H7 (cell line): ENCODE measurements around a stretch of chrX.

DNA sequence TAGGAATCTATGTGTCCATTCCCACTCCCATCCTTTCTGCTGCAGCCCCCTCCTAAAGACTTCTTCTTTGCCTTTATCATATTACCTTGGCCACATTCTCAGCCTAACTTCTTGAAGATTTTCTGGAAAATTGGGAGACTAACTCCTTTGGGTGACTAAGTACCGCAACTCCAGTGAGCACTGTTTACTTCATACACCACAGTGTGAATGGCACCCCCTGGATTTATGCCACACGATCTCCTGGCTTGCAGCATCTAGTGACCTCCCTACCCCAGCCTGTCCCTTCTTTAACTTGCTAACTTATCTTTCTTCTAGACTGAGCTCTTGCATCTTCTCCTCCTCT, 120.7 kb upstream of the FRMPD3 start:
- RAMPAGE, long total RNA: no peak

DNA sequence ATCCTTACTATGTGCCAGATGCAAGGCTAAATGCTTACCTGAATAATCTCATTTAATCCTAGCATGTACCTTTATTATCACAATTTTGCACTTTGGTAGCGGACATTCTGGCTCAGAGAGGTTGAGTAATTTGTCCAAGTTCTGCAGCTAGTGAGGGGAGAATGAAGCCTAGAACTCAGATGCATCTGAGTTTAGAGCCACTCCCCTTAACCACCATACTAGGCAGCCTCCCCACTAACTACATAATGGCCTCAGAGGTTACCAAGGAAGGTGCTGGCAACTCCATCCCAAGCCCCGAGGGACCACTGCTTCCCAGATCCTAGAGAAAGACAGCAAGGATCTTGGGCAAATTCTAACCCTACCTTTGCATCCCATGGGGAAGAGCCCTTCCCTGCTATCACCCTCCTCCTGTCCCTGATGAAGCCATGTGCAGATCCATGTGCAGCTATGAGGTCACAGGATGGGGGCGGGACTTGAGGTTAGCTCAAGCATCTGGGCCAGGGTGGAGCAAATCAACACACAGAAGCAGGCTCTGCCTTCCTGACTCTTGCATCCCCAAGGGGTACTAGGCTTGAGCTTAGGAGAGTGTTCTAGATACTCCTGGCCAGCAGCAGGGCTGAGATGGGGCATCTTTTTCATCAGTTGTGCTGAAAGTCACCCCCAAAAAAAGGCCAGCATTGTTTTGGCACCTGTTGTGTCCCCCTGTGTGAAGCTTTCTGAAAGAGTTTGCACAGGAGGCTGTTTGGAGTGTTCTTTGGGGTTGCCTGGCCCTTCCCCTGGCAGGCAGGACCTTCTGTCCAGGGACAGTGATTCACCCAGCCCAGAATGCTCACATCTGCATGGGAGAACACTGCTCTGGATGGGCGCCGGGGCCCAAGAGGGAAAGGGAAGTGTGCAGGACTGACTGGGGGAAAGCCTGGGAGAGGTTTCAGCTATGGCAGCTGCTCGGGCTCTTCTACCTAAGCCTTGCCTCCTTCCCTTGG, 50.7 kb downstream of the PRPS1 start:
- RAMPAGE, long total RNA: no peak

GRCh38 chrX:107713863-107714271, 61.7 kb downstream of the TSC22D3 start:
- RAMPAGE, long total RNA: no peak

DNA sequence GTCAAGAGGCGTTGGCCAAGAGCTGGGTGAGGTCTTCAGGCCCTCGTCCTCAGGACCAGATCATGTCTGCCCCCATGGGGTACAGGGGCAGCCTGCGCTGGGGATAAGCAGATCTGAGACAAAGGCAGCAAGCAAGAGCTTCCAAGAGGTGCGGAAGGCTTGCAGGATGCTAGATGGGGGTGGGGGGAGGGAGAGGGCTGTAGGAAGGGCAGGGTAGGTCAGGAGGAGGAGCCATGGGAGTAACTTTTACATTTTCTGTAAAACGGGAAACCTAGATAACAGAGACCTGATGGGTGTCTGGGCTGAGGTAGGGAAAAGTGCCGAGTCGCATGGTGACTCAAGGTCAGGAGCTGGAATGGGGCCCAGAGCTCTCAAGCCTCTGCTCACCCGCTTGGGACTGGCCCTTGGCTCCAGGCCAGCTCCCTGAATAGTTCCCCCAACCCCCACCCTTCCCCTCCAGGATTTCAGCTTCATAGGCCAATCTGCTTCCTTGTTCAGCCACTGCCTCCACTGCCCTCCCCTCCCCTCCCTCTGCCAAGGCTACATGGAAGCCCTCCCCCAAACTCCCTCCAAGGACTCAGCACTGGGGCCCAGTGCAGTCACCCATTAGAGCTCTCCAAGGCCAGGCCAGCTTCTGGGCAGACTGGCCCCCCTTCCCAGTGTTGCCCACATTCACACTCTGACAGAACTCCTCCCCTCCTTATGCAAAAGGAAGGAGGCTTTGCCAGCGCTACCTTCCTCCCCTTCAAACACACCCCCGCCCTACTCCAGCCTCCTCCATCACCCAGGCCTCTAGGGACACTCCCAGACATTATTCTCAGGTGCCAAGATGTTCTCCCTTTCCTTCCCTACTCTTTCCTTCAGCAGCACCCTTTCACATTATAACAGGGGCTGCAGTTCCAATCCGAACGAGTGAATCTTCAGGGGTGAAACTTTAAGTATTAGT, 43.6 kb downstream of the TSC22D3 start:
- RAMPAGE, long total RNA: no peak

- RAMPAGE, long total RNA: no peak
Observed at GRCh38 chrX:107742734-107743258, 32.8 kb downstream of the TSC22D3 start.

DNA sequence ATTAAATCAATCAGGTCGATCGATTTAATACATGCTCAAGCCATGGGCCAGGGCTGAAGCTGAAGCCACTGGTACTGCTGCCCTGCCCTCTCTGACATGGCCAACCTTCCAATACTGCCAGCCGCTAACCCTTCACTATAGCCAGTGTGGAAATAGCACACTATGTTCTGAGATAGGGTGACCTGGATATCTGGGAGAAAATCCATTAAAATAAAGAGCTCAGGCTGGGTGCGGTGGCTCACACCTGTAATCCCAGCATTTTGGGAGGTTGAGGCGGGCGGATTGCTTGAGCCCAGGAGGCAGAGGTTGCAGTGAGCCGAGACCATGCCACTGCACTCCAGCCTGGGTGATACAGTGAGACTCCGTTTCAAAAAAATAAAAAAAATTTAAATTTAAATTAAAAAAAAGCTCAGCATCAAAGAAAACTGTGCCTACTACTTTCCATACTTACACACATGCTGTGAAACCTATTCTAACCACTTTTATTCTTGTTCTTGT, 31.4 kb downstream of the TSC22D3 start:
- RAMPAGE, long total RNA: no peak

DNA sequence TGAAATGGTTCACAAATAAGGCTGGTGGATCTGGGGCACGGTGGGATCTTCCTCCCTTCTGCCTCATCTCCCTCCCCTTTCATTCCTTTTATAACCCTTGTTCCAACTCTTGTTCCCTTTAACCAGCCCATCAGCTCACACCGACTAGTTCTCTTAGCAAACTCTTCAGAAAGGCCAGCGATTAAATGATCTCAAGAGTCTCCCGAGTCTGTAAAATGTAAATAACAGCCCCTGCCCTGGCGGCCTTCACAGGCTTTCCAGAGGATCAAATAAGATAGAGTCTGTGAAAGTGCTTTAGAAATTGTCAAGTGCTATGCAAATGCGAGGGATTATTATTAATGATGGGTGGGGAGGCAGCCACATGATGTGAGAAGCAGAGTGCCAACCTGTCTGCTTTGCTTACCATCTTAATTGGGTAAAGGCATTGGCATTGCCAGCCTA, 27.1 kb downstream of the TSC22D3 start:
- RAMPAGE, long total RNA: no peak

DNA sequence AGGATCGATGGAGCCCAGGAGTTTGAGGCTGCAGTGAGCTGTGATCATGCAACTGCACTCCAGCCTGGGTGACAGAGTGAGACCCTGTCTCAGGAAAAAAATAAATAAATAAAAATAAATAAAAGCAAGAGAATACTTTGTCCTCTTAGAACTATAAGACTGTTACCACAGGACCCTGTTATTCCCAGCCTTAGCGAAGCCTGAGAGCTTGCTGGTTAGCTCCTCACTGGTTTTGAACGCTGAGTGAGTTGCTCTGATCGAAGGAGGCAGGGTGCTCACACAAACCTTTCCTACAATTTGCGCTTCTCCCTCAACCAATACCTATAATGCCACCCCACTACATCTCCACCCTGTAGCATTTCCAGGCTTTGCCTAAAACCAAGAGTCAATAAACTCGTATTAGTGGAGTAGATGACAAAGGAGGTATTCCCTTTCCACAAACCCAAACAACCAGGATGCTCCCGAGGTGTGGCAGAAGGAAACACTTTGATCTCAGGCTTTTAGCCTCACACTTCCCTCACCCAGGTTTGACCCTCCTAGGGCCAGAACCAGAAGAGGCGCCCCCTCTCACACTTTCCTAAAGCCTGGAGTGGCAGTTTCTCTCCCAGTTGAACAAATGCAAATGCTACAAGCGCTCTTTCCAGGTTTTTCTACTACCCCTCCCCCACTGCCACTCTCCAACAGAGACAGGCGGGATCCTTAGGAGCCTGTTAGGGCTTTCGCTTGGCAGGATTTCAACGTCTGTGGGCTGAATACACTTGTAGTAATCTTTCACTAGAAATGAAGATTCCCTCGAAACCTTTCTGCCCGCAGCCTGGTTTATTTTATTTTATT, 2.6 kb downstream of the TSC22D3 start:
- RAMPAGE, long total RNA: no peak

DNA sequence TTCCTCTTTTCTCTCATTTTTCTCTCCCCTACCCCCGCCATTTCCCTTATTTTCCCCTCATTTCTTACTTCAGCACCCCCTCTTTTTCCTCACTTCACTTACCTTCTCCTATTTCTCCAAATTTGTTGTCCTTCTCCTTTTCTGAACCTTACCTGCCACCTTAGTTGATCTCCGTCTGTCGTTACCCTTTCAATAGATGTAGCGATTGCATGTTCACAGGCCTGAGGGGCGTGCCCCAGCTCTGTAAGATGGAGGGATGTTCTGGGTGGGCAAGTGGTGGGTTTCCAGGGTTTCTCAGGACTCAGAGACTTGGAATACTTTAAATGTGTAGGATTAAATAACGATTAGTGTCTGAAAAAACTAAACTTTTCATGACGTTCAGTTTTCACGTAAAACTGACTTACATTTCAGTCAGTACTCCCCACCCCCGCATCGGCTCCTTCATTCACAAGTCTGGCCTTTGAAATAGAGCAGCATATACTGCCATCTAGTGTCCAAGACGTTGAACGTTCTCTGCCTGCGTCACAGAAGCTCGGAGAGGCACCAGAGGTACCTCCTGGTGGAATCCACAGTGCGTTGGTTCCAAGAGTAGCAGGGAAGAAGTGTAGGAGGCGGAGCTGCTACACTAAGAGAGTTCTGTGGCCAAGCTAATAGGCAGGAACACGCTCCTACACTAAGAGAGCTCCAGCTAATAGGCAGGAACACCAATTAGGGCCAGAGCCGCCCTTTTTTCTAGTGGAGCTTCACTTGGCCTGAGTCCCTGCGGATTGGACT, 478 bp upstream of the NCBP2L start:
- RAMPAGE, long total RNA: no peak

- RAMPAGE, long total RNA: no peak
Observed at GRCh38 chrX:108221138-108221591, 129.6 kb downstream of the ATG4A start.

- RAMPAGE, long total RNA: no peak
Observed at GRCh38 chrX:109535554-109536064, 1.0 kb upstream of the NXT2 start.

- RAMPAGE, long total RNA: no peak
Observed at GRCh38 chrX:109642414-109643292, 17.7 kb upstream of the KCNE5 start.

GRCh38 chrX:109848188-109849002, 115.3 kb upstream of the ACSL4 start:
- RAMPAGE, long total RNA: no peak

GRCh38 chrX:110086418-110086921, 83.6 kb downstream of the TMEM164 start:
- RAMPAGE, long total RNA: no peak

DNA sequence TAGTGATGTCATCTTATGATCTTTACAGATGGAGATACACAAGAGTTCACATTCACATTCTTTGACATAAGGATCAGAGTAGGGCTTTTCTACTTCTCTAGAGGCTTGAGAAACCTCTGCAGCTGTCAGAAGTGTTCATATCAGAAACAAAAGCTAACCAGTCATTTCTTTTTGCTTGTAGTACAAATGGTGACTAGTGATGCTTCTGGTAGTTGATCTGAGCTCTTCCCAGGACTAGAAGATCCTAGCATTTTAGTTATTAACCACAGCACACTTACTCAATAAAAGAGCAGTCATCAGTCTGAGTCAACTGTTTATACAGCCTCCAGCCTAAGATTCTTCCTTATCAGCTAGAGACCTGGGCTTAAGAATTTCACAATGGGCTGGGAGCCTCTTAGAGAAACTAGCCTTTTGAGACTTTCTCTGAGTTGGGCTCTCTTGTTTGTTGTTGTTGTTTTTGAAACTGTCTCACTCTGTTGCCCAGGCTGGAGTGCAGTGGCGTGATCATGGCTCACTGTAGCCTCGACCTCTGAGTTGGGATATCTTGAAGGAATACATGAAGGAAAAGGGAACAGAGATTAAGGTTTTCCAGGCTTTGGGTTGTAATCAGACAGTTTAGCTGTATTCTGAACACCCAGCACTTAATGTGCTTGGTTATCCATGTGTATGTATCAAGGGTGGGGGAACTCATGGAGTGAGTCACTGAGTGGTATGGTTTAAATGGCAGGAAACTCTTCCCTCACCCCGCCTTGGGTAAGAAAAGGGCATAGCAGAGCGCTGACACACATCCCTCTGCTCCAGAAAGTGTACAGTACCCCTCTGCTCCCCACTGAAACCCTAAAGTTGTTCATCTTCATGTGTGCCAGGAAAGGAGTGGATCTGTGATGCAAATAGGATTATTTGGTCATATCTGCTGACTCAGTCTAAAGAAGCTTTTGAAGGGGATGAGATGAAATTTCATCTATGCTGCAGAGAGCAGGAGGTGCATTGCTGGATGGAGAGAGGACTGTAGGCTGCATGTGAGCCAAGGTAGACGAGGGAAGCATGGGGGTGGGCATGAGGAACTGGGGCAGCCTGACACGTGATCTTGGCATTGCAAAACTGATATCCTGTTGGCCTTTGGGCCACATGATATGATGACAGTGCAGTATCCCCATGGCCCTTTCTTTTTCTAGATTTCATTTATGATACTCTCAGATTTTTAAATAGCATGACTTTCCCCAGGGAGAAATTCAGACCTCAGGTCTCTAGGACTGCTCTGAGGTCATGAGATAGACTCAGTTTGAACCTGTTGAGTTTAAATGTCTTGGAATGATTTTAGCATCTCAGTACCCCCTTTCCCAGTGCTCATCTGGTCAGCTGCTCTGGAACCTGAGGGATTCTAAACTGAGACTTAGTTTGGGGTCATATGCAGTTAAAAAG, 84.5 kb downstream of the TMEM164 start:
- RAMPAGE, long total RNA: no peak

- RAMPAGE, long total RNA: no peak
Observed at GRCh38 chrX:111685456-111686129, 4.6 kb downstream of the ALG13 start.

GRCh38 chrX:111689950-111690772, 9.2 kb downstream of the ALG13 start:
- RAMPAGE, long total RNA: no peak

- RAMPAGE, long total RNA: no peak
Observed at GRCh38 chrX:115616766-115617362, 55.9 kb downstream of the PLS3 start.

DNA sequence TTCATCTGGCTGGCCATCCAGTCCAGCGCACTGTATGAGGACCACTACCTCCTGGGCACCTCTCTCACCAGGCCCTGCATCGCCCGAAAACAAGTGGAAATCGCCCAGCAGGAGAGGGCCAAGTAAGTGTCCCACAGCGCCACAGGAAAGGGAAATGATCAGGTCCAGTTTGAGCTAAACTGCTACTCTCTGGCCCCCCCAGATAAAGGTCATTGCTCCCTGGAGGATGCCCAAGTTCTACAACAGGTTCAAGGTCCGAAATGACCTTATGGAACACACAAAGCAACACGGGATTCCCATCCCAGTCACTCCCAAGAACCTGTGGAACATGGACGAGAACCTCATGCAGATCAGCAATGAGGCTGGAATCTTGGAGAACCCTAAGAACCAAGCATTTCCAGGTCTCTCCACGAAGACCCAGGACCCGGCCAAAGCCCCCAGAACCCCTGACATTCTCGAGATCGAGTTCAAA, 104.2 kb downstream of the PLS3 start:
- RAMPAGE, long total RNA: no peak

DNA sequence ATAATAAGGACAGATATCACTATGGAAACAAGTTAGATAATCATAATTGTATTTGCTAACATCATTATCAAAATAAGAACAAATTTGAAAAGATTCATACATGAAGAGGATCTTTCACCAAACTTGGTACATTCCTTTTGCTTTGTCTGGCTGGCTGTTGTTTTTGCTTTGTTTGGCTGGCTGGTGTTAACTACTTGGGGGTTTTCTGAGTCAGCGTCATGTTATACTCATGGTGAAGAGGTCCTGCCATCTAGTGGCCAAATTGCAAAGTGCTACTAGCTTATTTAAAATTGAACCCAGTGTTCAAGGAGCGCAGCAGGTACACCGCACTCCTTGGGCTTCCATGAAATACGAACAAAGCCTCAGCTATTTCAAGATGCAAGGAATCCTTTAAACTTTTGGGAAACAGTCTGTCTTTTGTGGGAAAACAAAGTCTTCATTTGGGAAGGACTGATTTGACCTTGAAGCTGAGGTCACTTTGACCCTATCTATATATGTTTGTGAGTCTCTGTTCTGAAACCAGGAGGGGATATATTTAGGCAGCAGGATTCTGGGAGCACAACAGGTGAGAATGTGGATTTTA, 129.7 kb downstream of the PLS3 start:
- RAMPAGE, long total RNA: no peak